ENCODE data around the genes TMEM222 and STX12.

GRCh38 chr1:27144246-27144884 lies 10.6 kb downstream of the SLC9A1 start:
- RRBS = no CpG with 5 or more reads among the region's 11 CpGs

- RRBS = no CpG with 5 or more reads among the region's 19 CpGs
These were observed 1.1 kb downstream of the SLC9A1 start for GRCh38 chr1:27153811-27154234.

DNA sequence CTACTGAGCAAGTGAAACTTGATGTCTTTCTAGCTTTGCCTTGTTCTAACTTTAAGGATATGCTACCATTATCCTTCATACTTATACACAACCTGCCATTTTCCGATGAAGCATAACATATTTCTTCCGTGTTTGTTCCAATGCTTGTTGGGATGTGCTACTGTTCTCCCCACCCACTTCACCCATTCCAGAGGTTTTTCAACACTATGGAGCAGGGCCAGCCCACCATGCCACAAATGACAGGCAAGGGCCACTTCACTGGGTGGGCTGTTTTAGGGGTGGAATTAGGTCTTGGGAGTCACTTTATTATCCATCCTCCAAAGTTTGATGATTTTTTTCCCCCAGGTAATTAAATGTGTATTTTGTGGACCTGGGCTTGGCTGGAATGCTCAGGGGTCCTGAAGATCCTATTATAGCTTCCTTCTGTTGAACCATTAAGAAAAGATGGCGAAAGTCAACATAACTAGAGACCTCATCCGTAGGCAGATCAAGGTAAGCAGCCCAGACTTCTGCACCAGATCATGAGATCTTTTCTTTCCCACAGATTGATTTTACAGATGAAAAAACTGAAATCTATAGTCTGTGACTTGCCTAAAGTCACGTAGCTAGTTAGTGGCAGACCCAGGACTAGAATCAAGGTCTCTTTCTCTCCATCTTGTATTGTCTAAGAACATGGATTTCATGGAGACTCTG lies 26.3 kb downstream of the WDTC1 start:
- RRBS = no CpG with 5 or more reads among the region's 5 CpGs

GRCh38 chr1:27321751-27322804 lies at the start of gene TMEM222:
TSS of gene TMEM222 (plus strand) at chr1:27322163.
- RRBS = 5% methylated on average over 22 of the region's 72 CpGs

GRCh38 chr1:27392854-27393610 lies 610 bp downstream of the GPR3 start:
- RRBS = 31% methylated on average over 7 of the region's 22 CpGs

- RRBS = no CpG with 5 or more reads among the region's 27 CpGs
These were observed 12.8 kb downstream of the GPR3 start for GRCh38 chr1:27404963-27405949.

- RRBS = no CpG with 5 or more reads among the region's 13 CpGs
These were observed 46.8 kb upstream of the WASF2 start for GRCh38 chr1:27536677-27537331.

DNA sequence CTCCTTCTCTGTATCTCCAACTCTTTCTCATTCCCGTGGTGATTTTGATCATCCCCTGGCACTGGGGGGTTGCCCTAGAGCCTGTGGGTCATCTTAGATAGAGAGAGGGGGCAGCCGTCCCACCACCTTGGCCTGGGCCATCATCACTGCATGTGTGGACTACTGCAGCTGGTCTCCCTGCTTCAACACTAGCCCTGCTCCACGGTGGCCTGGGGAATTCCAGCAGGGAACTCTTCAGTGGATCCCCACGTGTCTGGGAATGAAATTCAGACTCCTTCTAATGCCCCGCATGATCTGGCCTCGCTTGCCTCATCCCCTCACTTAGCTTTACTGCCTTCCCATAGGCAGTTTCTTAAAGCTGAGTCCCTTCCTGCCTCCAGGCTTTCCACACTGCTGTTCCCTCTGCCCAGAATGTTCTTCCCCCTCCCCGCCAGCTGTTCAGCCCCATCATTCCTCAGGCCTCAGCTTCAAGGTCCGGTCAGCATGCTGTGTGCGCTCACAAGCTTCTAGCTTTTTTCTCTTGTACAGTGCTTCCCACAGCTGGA lies 54.7 kb upstream of the WASF2 start:
- RRBS = no CpG with 5 or more reads among the region's 9 CpGs

DNA sequence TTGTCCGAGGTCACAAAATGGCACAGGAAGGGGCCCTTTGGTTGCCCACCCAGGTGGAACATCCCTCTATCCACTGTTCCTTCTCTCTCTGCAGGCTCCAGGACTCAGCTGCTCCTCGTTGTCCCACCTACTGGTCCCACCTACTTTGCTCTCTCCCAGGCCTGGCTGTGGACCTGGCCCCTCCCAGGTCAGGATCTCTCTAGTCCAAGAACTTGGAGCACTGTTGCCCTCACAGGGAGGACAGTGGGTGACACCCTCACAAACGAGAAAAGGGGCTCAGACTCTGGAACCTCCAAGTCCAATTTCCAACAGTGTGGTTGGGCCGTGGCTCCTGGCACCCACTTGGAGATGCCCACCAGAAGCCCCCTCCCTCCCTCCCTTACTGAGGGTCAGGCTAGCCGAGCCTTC lies 48.6 kb downstream of the AHDC1 start:
- RRBS = no CpG with 5 or more reads among the region's 5 CpGs

DNA sequence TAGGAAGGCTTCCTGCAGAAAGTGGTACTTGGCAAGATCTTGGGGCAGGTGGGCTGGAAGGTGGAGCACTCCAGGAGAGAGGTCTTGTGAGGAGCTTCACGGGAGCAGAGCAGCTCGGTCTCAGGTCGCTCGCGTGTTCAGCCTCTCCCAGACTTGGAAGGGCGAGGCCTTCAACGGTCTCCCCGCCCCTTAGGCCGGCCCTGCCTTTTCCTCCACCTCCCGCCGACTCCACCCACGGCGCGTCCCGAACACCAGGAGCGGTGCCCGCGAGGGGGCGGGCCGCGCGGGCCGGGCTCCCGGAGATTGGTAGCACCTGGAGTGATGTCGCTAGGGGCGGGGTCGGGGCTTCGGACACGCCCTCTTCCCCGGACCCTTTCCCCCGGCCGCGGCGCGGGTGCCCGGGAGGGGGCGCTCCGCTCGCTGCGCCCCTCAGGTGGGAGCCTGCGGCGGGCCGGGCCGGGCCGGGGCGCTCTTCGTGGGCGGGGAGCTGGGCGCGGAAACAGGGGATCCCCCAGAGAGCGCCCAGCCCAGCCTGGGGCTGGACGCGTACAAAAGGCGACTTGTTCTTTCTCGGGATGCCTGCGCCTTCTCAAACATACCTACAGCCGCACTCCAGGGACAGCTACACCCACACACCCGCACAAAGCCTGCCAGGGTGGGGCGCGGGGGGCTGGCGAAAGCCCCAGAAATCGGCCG lies 35.5 kb downstream of the AHDC1 start:
- RRBS = 4% methylated on average over 26 of the region's 63 CpGs

GRCh38 chr1:27572167-27573332 lies 31.4 kb downstream of the AHDC1 start:
- RRBS = no CpG with 5 or more reads among the region's 20 CpGs

GRCh38 chr1:27574596-27575484 lies 29.1 kb downstream of the AHDC1 start:
- RRBS = 23% methylated on average over 9 of the region's 38 CpGs

DNA sequence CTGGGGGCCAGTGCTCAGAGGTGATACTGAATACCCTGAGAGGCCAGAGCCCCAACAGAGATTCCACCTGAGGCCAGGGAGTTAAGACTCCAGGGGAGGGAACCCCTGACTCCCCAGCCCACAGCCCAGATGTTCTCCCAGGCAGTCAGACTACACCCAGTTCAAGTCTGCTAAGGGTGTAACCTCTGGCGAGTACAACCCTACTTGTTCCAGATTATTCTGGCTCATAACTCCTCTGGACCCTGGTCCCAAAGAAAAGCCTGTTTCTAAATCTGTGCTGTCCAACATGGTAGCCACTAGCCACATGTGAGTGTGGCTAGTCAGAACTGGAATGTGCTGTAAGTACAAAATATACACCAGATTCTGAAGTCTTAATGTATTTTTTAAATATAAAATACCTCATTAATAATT lies 26.1 kb downstream of the AHDC1 start:
- RRBS = no CpG with 5 or more reads among the region's 1 CpG

GRCh38 chr1:27589050-27590257 lies 14.5 kb downstream of the AHDC1 start:
- RRBS = no CpG with 5 or more reads among the region's 25 CpGs

DNA sequence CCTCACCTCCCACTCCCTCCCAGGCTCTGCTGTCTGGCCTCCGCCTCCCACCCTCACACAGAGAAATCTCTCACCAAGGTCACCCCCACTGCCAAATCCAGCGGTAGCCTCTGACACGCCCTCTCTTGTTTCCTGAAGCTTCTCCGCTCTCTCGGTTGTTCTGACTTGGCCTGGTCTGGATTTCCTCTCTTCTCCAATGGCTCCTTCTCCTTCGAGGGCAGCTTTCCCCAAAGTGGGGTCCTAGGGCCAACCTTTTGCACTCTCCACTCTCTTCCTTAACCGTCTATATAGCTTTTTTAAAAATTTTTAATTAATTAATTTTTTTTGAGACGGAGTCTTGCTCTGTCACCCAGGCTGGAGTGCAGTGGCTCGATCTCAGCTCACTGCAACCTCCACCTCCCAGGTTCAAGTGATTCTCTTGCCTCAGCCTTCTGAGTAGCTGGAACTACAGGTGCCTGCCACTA lies 15.0 kb upstream of the AHDC1 start:
- RRBS = no CpG with 5 or more reads among the region's 9 CpGs

- RRBS = 90% methylated on average over 2 of the region's 12 CpGs
These were observed 11.6 kb downstream of the FGR start for GRCh38 chr1:27623094-27624049.

DNA sequence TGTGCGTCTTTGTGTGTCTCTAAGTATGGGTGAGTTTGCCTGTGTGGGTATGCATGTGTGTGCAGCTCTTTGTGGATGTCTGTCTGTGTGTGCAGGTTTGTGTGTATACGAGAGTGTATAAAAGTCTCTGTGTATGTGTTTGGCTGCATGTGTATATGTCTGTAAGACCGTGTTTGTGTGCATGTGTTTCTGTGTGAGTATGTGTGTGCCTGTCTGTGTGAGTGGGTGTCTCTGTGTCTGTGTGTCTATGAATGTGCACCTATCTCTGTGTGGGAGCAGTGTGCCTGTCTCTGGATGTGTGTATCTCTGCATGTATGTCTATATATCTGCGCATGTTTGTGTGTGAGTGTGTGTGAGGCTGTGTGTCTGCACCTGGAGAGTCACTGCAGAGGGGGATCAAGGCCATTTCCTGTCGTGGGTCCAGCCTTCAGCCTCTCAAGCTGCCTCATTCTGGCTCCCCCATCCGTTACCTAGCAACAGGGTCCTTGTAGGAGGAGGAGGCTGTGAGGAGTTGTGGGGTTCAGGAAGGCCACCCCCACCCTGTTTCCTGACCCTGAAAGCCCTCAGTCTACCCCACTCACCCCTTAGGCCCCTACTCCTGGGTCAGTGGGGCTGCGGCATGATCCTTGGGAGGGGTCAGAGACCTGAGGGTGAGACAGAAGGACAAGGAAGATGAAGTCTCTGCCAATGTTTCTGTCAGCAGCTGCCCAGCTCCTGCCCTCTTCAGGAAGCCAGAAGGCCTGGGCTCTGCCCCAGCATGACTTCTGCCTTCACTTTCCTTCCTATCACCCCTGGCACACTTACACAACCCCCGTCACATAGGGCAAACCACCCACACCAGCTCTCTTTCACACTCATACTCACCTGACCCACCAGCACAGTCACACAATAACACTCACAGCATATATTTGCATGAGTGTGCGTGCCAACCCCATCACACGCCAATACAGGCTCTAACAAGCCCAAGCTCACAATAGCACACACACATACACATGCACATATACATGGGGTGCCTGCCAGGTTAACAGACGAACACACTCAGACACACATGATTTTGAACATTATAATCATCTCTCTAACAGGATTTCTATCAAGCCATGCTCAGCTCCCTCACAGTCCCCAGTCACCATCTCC lies 10.1 kb downstream of the FGR start:
- RRBS = no CpG with 5 or more reads among the region's 11 CpGs

GRCh38 chr1:27772398-27773475 lies at the start of gene STX12:
TSS of gene STX12 (plus strand) at chr1:27773219.
- RRBS = 4% methylated on average over 22 of the region's 54 CpGs

DNA sequence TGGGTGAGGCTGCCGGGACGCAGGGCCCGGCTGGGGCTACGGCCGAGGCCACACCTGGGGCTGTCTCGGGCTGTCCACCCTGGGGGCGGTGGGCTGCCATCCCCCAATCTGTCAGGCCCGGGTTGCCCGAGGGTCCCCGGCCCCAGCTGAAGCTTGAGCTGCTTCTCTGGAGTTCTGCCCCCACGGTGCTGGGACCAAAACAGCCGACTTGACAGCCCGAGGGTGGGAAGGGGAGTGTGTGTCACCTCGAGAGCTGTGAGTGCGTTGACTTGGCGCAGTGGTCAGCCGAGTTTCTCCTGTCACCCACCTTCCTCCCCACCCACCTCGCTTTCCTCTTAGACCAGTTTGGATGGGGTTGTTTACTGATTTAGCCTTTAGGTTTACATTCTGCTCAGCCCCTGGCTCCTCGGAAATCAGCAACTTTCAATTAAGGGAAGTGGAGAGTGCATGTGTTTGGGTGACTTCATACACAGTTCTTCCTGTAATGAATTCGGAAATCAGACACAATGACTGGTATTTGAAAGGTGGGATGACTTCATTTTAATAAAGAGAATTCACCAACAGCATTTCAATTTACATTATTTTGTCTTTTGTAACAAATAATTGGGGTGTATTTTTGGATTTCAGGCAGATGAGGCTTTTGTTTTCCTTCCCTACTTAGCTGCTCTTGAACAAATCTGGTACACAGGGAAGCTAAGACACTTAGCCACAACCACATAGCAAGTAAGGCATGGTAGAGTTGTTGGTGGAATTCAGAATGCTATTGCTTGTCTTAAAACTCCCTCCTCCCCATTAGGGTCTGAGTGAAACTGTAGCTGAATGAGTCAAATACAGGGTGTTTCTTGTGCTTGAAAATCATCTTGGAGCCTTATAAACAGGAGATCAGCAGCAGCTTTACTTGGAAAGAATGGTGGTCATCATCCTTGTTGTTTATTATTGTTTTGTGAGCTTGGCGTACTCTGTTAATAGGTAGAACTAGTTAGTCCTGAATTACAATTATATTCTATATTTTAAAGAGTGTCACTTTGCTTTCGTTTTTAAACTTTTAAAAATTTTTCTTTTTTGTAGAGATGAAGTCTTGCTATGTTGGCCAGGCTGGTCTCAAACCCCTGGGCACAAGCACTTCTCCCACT lies 823 bp downstream of the STX12 start:
- RRBS = 7% methylated on average over 5 of the region's 22 CpGs